ENCODE data around the genes STXBP1 and ENG.

DNA sequence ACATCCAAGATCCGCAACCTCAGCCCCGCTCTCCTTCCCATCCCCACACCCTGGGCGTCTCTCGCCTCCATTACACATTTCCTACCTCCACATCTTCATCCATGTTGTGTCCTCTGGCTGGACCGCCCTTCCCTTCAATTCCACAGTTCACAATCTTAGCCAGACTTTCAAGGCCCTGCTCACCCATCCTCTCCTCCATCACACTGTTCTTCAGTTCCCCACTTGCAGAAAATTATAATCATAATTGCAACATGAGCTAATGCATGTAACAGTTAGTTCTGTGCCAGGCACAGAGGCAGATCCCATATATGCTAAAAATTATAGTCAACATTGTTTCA is 25.3 kb downstream of the NIBAN2 start:
- RRBS = no CpG with 5 or more reads among the region's 5 CpGs

GRCh38 chr9:127557907-127558590 is 10.8 kb downstream of the NIBAN2 start:
- RRBS = no CpG with 5 or more reads among the region's 12 CpGs

GRCh38 chr9:127572858-127573419 is 4.1 kb upstream of the NIBAN2 start:
- RRBS = no CpG with 5 or more reads among the region's 7 CpGs

GRCh38 chr9:127611613-127612788 is at the start of gene STXBP1:
Gene STXBP1, plus strand, starts transcription at chr9:127612277.
- RRBS = 3% methylated on average over 32 of the region's 113 CpGs

- RRBS = no CpG with 5 or more reads among the region's 31 CpGs
Measured at GRCh38 chr9:127724599-127725135, 8.8 kb downstream of the TTC16 start.

- RRBS = no CpG with 5 or more reads among the region's 19 CpGs
Measured at GRCh38 chr9:127782895-127783584, 2.8 kb upstream of the CDK9 start.

- RRBS = no CpG with 5 or more reads among the region's 11 CpGs
Measured at GRCh38 chr9:127796881-127797364, 5.8 kb upstream of the FPGS start.

DNA sequence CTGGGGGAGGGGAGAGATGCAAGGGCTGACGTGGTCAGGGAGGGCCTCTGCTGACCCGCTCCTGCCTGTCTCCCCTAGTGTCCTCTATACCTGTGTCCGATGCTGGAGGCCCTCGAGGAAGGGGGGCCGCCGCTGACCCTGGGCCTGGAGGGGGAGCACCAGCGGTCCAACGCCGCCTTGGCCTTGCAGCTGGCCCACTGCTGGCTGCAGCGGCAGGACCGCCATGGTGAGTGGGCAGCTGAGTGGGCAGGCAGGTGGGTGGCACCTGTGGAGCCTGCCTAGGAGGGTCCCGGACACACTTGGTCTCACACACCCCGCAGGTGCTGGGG is 5.8 kb downstream of the FPGS start:
- RRBS = no CpG with 5 or more reads among the region's 13 CpGs

- RRBS = no CpG with 5 or more reads among the region's 10 CpGs
Measured at GRCh38 chr9:127810397-127811060, 7.8 kb downstream of the FPGS start.

- RRBS = no CpG with 5 or more reads among the region's 5 CpGs
Measured at GRCh38 chr9:127848043-127848400, 6.4 kb downstream of the ENG start.

DNA sequence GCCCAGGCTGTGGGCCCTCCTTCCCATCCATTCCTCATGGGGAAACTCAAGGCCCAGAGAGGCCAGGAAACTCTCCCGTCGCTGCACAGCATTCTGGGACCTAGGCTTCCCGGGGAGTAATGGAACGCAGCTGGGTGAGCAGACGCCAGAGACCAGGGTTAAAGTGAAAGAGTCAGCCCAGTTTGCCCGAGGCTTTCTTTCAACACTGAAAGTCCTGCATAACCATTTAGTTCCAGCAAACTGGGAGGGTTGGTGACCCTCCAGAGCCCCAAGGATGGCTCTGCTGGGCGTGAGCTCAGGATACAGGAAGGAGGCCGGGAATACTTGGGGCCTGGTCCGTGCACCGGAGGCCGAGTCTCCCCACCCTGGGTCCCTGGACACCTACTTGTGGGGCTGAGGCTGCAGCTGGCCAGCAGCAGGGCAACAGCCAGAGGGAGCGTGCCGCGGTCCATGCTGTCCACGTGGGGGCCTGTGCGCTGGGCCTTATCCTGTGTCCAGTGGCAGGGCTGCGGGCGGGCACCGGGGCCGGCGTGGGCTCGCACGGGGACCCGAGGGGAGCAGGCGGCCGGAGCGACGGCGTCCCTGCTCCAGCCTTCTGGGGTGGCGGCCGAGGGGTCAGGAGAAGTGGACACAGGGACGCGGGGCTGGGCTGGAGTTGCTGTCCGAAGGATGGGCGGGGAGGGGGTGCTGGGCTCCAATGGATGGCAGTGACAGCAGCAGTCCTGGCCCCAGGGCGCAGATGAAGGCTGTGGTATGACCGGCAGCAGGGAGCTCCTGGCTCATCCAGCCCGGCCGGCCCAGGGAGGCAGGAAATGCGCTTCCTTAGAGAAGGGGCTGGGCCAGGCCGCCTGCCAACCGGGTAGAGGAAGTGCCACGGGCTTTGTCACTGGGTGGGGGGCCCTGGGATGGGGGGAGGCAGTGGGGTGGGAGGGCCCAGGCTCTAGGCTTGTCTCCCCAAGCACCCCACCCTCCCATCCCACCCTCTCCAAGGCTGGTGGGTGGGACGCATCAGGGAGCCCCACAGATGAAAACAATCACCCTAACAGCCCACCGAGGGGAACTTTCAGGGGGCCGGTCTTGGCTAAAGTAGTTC is at the start of gene ENG:
ENG (minus strand) TSS at position 755 of the 1,093 bp plus-strand sequence.
- RRBS = 14% methylated on average over 7 of the region's 46 CpGs

GRCh38 chr9:127861986-127863146 is 7.9 kb upstream of the ENG start:
- RRBS = 56% methylated on average over 3 of the region's 31 CpGs

DNA sequence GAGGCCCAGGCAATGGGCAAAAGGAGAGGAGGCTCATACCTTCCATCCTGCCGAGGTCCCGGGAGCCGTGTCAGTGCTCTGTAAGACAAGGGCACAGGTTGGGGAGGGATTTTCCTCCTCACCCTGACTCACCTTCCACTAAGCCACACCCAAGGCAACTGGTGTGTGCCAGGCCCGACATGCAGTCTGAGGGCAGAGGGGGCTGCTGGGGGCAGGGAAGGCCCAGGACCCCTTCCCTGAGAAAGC is 3.0 kb downstream of the AK1 start:
- RRBS = no CpG with 5 or more reads among the region's 4 CpGs

DNA sequence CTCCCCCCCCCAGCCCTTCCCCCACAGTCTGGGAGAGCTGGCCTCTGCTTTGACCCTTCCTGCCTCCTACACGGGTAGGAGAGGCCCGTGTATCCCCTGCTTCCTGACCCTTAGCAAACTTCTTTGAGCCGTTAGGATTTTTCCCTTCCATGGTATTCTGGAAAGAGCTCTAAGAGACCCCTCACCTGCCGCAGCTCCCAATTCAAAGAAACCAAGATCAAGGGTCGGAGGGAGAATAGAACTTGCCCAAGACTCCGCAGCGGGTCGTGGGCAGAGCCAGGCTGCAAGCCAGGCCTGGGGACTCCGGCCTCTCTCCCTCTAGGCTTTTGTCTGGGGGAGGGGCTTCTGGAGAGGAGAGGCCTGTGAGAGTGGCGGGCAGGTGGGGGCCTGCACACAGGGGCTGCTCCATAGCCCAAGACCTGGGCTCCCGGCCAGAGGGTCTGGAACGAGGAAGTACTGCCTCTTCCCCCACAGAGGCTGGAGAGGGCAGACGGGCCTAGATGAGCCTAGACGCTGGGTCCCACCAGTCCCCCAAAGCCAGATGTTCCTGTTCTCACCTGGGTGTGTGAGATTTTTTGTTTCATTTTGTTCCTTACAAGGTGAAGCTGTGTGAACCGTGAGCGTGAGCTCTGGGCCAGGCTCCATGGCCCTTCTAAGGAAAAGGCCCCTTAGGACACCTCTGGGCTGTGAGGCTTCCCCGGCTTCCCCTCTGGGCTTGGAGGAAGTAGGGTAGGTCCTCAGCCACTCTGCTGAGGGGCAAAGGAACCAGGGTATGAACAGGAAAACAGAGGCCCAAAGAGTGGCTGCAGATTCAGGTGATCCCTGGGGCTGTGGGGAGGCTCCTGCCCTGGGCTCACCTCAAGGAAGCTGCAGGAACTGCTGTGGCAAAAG is 5.2 kb upstream of the ST6GALNAC6 start:
- RRBS = no CpG with 5 or more reads among the region's 17 CpGs

DNA sequence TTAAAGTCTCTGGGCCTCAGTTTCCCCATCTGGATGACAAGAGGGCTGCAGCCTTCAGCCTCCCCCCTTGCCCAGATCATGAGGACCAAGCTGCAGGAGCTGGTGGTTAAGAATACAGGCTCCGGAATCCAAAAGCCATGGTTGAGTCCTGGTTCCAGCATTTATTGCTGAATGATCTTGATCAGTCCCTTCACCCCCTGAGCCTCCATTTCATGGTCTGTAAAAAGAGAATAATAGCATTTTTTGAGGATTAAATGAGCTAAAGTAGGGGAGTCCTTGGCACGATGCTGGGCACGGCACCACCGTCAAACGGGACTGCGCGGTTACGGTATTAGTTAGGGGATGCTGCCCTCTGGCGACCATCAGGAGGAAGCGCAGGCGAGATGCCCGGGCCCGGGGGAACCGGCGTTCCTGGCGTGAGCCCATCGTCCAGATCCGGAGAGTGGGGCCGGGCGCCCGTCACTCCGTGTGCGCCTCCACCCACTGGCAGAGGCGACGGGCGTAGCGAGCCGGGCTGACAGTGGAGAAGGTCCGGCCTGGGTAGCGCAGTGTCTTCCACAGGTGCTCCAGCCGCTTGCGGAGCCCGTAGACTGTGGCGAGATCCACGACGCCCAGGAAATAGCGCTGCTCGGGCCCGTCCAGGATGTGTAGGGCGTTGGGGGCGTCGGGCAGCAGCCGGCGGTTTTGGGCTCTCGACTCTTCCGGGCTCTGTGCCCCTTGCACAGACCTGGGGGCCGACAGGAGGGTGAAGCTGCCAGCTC is 4.7 kb upstream of the ST6GALNAC4 start:
- RRBS = 4% methylated on average over 10 of the region's 47 CpGs

DNA sequence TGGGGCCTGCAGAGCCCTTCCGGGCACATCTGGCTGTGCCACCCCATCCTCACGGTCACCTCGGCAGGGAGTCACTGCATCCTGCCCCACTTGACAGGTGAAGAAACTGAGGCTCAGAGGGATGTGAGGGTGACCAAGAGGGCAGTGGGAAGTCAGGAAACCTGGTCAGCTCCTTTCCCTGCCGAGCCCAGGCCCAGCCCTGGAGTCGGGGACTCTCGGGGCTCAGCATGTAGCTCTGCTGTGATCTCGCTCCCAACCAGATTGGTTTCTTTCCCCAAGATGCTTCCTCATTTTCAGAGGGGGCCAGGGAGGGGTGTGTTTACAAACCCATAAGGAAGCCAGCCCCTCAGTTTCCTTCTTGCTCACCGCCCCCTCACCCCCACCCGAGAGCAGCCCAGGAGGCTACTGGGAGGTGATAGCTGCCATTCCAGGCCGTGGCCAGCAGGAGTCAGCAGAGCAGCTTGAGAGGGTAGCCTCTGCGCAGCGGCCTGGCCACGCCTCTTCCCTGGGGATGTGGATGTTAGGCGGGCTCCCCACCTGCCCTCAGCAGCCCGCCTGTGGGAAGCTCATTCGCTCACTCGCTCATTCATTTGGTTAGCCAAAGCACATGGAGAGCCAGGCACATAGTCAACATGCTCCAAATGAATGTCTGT is 5.9 kb upstream of the DPM2 start:
- RRBS = no CpG with 5 or more reads among the region's 17 CpGs

GRCh38 chr9:127962970-127963270 is 17.9 kb downstream of the EEIG1 start:
- RRBS = no CpG with 5 or more reads among the region's 2 CpGs

DNA sequence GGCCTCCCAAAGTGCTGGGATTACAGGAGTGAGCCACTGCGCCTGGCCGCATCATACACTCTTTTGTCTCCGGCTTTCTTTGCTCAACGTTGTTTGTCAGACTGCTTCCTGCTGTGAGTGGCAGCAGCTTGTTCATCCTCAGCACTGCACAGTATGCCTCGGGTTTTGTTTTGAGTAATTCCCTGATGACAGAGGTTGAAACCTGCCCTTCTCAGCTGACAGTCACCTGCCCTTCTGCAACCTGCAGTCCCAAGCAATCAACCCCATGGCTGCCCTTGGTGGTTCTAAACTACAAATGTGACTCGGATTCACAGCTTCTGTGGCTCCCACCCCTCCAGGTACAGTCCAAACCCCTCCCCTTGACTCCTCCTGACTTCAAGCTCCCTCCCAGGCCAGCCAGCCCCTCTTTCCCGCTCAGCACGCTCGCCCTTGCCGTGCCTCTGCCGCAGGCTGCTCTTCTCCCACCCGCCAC is 10.4 kb downstream of the EEIG1 start:
- RRBS = no CpG with 5 or more reads among the region's 12 CpGs

- RRBS = no CpG with 5 or more reads among the region's 4 CpGs
Measured at GRCh38 chr9:127982719-127983375, 2.1 kb upstream of the EEIG1 start.

GRCh38 chr9:128030790-128031505 is 36.2 kb downstream of the NAIF1 start:
- RRBS = no CpG with 5 or more reads among the region's 14 CpGs